Metastatic Lung Carcinoma in the Adrenal Gland (tissue), 1 donor: ENCODE measurements around the gene CNTN6.

- PRO-cap: no peak
These were observed 369.4 kb downstream of the CHL1 start for GRCh38 chr3:566026-566225.

GRCh38 chr3:1092355-1093331, at the start of gene CNTN6:
Gene CNTN6, plus strand, starts transcription at chr3:1093024.
- PRO-cap: no peak

GRCh38 chr3:1885262-1885682, 213.4 kb upstream of the CNTN4 start:
- PRO-cap: no peak

DNA sequence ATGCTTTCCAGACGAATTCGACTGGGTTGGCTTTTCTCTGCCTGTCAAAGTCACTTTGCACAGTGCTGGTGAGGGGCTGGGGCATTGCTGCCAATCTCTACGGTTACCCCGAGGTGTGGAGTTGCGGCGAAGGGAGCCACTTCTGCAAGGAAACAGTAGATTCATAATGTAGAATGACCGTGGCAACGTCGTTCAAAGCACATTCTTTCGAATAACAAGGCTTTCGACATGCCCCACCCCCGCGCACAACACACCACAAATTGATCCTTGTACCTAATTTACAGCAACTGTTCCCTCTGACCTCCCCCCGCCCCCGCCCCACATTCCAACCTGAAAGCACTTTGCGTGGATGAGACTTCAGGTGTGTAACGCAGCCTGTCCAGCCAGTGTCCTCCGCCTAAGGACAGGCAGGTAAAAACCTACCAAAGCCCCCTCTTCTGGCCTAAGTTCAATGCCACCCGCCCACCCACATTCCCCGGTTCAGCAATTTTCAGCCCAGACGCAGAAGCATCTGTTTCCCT, 789 bp upstream of the CNTN4 start:
- PRO-cap: no peak

GRCh38 chr3:3128852-3129408, 2.2 kb downstream of the TRNT1 start:
- PRO-cap: no peak

DNA sequence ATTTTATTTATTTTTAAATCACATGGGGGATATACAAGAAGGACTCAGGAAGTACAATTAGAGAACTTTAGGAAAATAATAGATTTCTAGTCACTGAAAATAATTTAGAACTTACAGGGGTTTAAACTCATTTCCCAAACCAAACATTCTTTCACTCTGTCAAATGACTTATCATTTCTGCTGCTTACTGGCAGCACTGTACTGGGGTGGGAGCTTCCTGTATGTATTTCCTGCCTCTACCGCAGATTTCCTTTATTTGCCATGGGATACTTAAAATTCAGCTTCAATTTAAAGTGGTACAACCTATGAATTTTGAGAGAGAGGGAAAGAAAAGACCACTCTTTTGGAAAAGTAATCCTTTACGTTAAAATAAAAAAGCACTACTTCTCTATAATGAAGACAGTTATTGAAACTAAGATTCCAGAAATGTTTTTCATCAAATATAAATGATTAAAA, 6.1 kb downstream of the CRBN start:
- PRO-cap: no peak

GRCh38 chr3:3191861-3192259, 12.4 kb upstream of the CRBN start:
- PRO-cap: no peak

- PRO-cap: no peak
These were observed 1.4 kb downstream of the LRRN1 start for GRCh38 chr3:3800681-3801010.

DNA sequence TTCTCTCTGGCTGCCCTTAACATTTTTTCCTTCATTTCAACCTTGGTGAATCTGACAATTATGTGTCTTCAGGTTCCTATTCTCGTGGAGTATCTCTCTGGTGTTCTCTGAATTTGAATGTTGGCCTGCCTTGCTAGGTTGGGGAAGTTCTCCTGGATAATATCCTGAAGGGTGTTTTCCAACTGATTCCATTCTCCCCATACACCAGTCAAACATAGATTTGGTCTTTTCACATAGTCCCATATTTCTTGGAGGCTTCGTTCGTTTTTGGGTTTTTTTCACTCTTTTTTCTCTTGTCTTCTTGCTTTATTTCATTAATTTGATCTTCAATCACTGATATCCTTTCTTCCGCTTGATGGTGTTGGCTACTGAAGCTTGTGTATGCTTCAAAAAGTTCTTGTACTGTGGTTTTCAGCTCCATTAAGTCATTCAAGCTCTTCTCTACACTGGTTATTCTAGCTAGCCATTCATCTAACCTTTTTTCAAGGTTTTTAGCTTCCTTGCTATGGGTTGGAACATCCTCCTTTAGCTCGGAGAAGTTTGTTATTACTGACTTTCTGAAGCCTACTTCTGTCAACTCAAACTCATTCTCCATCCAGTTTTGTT, 58.4 kb upstream of the SETMAR start:
- PRO-cap: no peak

- PRO-cap: no peak
These were observed 17.3 kb downstream of the SETMAR start for GRCh38 chr3:4320325-4321078.

- PRO-cap: no peak
These were observed 49.2 kb downstream of the SUMF1 start for GRCh38 chr3:4417823-4418342.

DNA sequence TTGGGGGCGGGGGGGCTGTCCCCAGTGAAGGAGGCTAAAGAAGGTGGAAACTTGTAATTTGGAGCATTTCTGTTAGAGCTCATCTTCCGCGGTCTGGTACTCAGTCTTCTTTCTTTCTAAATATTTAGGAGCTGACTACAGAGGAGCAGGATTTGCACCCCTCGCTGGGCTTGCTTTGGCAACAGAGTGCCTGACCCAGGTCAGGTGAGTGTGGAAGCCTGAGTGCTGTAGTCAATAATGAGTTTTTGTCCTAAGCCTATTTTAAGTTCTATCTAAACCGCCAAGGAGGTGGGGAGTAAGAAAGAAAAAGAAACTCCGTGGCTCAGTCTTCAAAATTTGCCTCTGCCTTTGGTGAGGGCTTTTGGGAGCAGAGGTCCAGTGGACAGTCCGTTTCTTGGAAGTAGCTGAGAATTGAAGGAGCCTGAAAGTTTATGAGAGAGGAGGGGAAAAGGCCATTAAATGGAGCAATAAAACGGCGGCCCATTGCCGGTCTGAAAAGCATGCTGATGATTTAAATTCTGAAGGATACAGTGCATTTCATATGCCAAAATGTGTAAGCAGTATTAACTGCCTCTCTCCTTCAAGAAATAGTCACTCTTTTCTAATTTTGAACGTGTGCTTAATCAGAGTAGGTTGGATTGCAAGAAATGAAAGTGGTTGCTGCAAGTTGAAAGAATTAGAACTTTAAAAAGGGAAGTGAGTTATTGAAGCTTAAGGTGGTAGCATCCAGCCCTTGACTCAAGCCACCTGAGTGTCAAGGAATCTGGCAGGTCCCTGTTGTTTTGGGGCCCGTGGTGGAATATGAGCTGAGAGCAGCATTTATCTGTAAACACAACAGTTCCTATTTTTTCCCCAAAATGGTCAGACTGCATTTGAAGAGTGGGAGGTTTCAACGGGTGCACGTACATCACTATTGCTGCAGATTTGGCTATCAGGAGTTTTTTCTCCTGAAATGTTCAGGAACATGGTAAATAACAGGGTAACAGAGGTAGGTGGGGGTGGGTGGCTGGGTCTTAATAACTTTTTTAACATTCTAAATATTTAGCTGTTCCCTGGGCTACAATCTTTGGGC, 1.5 kb downstream of the ITPR1 start:
- PRO-cap: no peak

DNA sequence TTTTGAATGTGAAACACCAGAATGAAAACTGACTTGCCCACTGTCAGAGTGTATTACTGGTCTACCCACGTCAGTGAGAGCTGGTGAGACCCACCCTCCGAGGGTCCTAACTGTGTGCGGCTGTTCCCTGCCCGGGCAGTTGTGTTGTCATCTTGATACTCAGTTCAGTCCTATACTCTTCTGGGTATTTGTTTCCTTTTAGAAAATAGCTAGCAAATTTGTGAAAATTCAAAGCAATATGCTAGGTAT, 91.7 kb downstream of the ITPR1 start:
- PRO-cap: no peak

DNA sequence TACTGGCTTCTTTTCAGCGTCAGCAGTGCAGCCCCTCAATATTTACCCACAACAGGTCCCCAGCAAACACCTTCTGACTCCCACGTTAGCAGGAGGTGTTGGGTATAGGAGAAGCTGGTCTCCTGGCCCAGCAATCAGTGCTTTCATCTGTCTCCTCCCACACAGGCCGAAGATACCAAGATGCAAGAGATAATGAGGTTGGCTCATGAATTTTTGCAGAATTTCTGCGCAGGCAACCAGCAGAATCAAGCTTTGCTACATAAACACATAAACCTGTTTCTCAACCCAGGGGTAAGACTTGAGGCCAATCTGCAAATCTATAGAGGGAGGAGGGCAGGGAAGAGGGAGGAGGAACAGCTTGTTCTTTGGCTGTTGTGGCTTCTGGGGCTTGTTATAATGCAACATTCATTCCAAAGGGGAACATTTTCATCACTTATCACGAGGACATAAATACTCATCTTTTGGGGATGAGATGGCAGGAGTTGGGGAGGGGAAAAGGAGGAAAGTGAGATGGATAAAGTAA, 195.2 kb downstream of the ITPR1 start:
- PRO-cap: no peak

- PRO-cap: bidirectional peak, plus-strand start at chr3:4712334, minus-strand start at chr3:4712253
These were observed 219.0 kb downstream of the ITPR1 start for GRCh38 chr3:4712025-4712671.

DNA sequence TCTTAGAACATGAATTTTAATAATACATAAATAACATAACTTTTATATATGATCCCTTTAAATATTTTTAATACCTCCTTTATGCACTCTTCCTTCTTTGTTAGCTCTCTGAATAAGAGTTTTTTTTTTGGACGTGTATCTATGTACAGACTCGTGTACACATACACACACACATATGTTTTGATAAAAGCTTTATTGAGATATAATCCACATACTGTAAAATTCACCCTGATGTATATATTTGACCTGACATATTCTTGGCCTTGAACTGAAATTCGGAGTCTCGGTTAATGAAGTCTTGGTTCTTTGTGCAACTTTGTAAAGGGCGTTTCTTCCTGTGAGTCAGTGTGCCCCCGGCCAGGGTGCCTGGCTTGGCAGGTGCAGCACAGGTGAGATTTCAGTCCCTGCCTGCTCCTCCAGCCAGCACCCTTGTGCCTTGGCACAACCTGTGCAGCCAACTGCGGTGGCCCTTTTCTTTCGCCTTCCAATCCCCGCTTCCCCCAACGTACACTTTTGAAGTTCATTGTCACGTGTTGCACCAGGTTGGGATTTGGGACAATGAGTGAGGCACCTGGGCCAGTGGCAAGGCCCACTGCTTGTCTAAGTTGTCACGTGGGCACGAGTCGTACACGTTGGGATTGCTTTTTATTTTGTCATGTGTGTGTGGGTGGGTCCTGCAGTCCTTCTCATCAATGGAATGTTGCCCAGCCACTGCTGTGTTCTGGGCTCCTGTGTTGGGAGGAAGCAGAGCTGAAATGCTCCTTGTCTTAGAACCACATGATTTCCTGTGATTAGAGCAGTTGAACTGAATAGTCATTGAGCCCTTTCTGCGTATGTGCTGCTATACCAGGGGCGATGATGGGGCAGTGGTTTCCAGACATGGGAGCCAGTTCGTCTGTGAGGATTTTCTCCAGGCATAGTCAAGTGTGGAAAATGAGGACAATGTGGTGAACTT, 242.9 kb upstream of the BHLHE40 start:
- PRO-cap: no peak

DNA sequence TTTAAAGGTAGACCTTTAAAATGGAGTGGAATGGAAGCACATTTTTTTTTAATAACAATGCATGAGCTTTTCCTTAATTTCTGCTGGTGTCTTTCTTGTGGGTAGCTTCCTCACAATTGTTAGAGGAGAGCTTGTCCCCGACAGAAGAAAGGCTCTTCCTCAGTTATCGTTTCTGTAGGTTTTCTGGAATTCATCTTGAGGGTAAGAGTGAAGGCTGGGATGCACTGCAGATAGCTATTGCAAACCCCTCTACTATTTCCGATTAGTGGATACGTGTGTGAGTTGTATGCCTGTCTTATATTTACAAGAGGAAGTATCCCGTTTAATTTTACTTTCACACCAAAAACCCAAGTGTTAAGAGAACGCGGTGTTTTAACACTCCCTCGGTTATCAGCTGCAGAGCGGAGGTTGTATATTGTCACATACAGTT, 230.8 kb upstream of the BHLHE40 start:
- PRO-cap: no peak

DNA sequence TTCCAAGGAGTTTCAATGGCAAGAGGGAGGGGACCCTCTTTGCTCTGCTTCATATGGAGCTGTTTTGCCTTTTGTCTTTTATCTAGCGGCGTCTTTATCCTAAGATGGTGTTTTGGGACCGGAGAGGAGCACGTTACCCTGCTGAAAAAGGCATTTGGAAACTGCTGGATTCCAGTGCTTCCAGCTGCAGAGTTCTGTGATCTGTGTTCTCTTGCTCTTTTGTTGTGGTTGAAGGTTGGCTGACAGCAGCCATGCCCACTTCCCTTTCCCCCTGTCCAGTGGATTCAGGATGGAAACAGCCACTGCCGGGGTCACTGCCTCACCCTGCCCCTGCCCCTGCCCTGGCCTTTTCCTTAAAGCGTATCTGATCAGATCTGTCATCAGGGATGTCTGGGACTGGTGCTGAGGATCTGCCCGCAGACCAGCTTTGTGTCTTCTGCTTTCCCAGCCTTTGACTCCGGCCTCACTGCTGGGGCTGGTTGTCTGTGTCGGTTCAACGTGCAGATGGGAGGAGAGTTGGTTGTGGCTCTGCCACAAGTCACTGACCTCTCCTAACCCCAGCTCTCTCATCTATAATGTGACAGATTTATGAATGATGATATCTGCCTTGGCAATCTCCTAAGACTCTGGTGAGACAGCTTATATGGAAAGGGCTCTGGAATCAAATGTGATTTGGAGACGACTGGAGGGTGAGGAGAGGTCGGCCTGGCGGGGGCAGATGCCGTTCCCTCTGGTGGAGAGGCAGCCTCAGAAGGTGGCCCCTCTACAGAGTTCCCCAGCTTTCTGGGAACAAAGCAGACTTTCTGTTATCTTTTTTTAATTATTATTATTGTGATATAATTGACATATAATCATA, 219.4 kb upstream of the BHLHE40 start:
- PRO-cap: no peak

DNA sequence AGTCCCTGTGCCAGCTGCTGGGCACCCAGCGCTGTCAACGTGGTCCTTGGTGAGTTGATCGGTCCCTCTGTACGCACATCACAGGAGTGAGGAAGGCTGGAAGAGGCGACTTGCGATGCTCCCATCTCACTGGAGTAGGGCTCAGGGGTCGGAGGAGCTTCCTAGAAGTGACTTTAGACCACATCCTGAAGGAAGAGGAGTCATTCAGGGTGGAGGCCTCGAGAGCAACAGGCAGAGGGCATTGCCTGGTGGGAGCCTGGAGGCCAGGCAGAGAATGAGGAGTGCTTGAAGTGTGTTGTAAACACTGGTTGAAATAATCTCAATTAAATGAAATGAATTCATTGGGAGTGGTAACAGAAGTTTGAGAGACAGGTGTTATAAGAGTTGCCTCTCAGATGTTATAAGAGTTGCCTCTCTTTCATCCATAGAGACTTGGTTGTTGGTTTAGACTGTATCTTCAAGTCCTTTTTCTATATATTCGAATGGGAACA, 206.2 kb upstream of the BHLHE40 start:
- PRO-cap: no peak

- PRO-cap: no peak
These were observed 202.1 kb upstream of the BHLHE40 start for GRCh38 chr3:4776954-4777775.